Myometrial cell (primary cell): ENCODE measurements around the gene PAM.

GRCh38 chr5:97001064-97001632, 65.3 kb downstream of the LNPEP start:
- RAMPAGE, long total RNA = no peak

DNA sequence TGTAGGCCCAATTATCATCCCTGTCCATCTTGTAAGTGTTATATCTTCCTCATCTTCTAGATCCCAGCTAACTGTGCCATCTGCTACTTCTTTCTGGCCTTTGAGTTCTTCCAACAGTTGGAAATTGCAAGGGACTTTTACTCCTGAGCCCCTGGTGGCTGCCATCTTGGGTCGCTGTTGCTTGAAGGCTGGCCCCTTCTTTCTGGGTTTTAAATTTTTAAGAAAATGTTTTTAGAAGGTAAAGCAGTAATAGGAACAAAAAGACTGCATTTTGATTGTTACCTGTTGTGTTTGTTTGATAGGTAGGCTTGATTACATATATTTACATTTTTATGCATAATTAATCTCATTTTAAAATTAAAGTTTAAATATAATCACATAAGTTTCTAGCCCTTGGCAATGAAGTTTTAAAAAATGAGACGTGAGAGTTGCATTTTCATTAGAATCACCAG, 153.9 kb upstream of the RIOK2 start:
- RAMPAGE, long total RNA = no peak

- RAMPAGE, long total RNA = no peak
Measured at GRCh38 chr5:98769691-98770693, 3.5 kb upstream of the RGMB start.

DNA sequence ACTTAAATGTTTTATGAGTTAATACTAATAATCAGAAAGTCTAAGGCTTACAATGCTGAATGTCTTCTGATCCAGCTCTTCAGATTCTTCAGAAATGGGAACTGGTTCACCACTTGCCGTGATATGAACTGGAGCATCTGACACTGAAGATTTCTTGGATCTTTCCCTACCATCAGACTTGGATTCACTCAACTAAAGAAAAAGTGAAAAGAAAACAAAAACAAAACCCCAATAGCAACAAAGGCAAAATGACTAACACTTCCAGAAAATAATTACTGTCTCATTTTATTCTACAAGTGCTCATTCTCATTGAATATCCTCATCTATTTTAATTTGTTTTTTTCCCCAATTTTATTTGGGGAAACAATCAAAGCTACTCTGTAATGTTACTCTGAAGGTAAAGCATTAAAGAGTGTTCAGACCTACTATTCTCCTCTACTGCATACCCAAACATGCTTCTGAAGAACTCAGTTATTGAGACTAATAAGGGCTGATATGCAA, 60.3 kb downstream of the CHD1 start:
- RAMPAGE, long total RNA = no peak

- RAMPAGE, long total RNA = no peak
Measured at GRCh38 chr5:98879363-98879783, 49.4 kb downstream of the CHD1 start.

DNA sequence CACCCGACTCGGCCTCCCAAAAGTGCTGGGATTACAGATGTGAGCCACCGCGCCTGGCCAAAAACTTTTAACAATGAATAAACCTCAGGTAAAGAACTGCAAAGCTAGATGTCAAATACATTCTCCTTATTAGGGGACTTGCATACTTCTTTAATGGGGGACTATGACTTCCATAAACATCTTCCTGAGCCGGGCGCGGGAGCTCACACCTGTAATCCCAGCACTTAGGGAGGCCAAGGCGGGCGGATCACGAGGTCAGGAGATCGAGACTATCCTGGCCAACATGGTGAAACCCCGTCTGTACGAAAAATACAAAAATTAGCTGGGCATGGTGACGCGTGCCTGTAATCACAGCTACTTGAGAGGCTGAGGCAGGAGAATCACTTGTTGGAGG, 10.5 kb downstream of the CHD1 start:
- RAMPAGE, long total RNA = no peak

- RAMPAGE, long total RNA = no peak
Measured at GRCh38 chr5:100731630-100732141, 171.4 kb downstream of the ST8SIA4 start.

- RAMPAGE, long total RNA = no peak
Measured at GRCh38 chr5:100846631-100847099, 56.4 kb downstream of the ST8SIA4 start.

GRCh38 chr5:100905314-100905972, 2.4 kb upstream of the ST8SIA4 start:
- RAMPAGE, long total RNA = no peak

DNA sequence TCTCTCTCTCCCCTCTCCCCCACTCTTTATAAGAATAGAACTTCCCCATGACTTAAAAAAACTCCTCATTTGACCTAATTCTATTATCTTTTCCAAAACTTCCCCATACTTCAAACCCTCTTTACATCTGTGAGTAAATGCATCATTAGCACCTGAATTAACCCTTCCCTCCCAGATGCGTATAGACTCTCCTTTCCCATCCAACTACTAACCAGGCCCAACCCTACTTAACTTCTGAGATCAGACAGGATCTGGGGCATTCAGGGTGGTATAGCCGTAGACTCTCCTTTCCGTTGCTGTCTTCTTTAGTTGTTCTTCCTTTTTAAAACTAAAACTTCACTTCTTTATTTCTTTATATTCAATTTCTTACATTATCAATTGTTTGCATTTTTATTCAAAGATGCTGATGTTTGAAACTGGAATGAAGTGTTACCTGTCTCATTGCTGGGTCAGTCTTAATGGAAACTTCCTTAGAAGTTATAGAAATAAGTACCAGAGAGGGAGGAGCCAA, 165.2 kb downstream of the SLCO4C1 start:
- RAMPAGE, long total RNA = no peak

GRCh38 chr5:102754521-102754611, 739 bp upstream of the PAM start:
- RAMPAGE, long total RNA = no peak

DNA sequence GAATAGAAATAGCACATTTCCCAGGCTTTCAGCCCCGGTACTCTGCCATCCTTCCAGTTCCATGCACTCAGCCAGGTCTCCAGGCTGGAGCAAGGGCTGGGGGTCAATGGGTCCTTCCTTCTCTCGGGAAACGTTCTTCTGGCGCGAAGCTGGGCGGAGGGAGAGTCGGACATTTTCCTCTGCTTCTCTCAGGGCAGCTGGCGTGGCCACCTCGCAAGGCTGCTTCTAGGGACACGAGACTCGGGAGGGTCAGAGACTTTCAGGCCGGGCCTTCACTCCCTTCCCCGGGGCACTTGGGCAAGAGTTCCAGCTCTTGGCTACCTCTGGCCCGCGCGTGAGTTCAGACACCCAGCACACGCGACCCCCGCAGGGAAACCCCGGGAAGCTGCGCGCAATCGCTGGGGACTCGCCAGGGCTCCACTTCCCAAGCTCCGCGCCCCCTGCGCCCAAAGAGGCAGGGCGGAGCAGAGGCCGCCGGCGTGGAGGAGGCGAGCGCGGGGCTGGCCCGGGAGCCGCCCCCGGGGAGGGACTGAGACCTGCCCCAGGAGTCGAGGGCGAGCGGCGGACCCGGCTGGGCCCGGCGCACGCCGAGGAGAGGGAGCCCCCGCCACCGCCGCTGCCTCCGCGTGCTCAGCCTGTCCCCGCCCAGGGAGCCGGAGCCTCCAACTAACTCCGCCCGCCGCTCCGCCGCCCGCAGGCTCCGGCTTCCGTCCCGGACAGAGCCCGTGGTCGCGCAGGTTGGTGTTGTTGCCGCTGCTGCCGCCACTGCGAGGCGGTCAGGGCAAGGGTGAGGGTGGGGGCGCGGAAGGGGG, at the start of gene PAM:
TSS of gene PAM (plus strand) at position 694 of the 812 bp plus-strand sequence.
- RAMPAGE, long total RNA = no peak

DNA sequence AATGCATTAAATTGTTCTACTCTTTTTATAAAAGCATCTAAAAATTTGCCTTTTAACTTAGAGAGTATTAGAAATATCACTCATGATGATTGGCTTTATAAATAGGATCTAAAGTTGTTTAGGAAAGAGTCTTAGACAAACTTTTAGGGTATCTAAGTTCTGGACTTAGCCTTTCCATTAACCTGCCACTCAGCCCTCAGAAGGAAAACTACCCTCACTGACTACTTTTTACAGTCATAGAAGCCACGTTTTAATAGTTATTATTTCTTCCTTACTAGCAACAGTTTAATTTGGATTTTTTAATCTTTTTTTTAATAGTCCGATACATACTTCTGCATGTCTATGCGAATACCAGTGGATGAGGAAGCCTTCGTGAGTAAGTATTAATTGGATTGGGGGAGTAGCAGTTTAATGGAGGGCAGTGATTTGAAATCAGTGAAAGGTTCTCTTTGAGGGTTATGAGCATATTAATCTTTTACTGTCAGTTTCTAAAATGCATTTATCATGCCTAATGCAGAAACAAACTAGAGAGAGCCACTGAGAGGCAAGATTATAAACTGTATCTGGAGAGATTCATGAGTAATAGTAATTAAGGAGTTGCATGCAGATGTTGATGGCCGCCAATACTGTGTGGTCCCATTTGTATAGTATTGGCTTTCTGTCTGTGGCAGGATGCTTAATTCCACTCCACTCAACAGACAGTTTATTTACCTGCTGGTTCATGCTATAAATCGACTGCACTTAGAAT, 146.1 kb downstream of the PAM start:
- RAMPAGE, long total RNA = no peak

DNA sequence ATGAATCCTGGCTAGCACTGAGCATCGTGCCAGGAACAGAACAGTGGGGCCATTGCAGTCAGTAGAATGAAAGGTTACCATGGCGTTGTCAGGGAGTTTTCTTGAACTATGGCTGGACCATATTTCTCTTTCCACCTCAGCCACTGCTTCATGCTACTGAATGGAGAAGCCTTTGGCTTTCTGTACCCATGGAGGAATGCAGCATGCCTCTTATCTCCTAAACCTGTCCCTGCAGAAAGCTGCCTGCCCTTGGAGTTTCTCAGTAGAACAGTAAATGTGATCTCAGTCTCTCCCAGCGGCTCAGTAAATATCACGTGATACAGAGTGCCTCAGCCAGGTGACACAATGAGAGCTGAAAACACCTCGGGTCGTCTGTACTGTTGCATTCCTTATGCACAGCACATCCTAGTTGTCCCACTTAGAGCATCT, 115.2 kb downstream of the MACIR start:
- RAMPAGE, long total RNA = no peak

GRCh38 chr5:105391838-105392347, 1829.3 kb upstream of the NUDT12 start:
- RAMPAGE, long total RNA = no peak

DNA sequence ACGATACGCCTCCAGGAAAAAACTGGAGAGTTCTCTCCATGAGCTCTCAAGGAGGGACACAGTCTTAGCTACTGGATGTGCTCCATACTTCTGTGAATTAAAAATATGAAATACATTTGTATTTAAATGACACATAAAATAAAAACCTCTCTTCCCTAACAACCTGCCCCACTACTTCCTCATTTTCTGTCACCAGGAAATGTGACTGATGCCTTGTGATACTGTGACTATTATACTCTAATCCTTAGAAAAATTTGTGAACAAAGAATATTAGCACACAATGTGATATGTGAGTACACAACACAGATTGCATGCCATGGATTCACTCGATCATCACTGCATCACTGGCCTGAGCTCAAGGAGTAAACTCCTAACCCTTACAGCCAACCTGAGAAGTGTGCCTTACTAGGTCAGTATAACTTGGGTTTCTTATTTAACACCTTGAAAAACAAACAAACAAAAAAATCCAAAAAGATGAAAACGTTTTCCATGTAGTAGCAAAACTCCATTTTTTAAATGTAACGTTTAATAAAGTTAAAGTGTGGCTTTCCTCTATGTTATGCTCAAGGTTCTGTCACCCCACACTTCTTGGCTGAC, 280.9 kb downstream of the EFNA5 start:
- RAMPAGE, long total RNA = no peak

- RAMPAGE, long total RNA = no peak
Measured at GRCh38 chr5:107469486-107469938, 201.2 kb downstream of the EFNA5 start.

GRCh38 chr5:107542334-107542977, 128.3 kb downstream of the EFNA5 start:
- RAMPAGE, long total RNA = no peak

GRCh38 chr5:107672578-107672871, 1.8 kb upstream of the EFNA5 start:
- RAMPAGE, long total RNA = no peak

DNA sequence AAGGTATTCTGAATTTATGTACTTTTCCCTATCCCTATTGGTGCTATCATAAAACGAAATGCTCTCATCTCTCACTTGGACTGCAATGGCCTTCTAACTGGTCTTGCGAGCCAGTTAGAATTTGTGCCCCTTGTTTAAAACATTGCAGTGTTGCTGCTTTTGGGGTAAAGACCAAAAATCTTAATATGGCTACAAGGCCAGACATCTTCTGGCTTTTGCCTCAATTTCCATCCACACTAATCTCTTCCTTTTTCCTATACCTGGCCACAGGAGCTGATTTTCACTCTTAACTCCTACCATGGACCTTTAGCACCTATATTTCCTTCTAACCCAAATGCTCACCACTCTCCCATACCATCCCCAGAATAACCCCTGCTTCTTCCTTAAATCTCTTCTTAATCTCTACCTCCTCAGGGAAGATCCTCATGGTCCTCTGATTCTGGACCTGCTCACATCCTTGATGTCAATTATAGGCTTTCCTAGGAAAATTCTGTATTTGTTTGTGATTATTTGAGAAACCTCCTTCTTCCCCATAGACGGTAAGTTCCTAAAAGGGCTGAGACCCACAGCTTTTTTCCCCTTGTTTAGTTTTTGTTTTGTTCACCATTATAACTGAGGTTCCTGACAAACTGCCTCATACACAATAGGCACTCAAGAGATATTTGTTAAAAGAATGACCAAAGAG, 292.6 kb downstream of the FBXL17 start:
- RAMPAGE, long total RNA = no peak